Measurements from ENCODE around the gene OPALIN.

DNA sequence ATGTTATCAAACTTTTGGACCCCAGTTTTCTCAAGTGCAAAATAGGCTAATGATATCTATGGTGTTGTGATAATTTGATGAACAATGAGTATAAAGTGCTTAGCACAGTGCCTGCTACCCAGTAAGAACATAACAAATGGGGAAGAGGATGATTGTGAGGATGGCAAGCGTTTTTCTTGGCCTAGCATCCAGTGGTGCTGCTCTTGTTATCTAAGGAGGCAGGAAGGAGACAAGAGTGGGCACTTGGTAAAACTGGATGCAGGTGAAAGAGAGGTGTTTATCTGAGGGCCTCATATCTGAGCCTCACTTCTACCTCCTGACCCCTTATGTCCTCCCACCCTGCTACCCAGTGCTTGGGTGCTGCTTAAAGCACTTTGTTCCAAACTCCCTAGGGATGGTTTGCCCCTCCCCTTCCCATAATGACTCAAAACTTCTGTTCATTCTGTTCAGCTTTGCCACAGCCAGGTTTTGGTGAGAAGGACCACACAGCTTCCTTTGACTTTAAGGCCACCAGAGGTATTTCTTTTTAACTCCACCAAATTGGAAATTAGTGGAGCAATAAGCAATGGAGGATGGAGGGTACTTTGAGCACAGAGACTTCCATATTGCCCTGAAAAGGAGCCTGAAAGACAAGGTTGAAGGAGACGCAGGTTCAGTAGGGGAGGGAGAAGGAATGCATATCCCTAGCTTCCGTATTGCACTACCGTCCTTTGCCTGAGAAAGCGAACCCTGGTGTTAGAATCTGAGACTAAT, 30.0 kb downstream of the ENTPD1 start:
- RRBS = no CpG with 5 or more reads among the region's 5 CpGs

GRCh38 chr10:96124043-96125092, 5.7 kb upstream of the ZNF518A start:
- RRBS = no CpG with 5 or more reads among the region's 5 CpGs

- RRBS = no CpG with 5 or more reads among the region's 1 CpG
Measured at GRCh38 chr10:96139233-96139864, 9.3 kb downstream of the ZNF518A start.

GRCh38 chr10:96272230-96273037, 1.1 kb upstream of the BLNK start:
- RRBS = no CpG with 5 or more reads among the region's 8 CpGs

DNA sequence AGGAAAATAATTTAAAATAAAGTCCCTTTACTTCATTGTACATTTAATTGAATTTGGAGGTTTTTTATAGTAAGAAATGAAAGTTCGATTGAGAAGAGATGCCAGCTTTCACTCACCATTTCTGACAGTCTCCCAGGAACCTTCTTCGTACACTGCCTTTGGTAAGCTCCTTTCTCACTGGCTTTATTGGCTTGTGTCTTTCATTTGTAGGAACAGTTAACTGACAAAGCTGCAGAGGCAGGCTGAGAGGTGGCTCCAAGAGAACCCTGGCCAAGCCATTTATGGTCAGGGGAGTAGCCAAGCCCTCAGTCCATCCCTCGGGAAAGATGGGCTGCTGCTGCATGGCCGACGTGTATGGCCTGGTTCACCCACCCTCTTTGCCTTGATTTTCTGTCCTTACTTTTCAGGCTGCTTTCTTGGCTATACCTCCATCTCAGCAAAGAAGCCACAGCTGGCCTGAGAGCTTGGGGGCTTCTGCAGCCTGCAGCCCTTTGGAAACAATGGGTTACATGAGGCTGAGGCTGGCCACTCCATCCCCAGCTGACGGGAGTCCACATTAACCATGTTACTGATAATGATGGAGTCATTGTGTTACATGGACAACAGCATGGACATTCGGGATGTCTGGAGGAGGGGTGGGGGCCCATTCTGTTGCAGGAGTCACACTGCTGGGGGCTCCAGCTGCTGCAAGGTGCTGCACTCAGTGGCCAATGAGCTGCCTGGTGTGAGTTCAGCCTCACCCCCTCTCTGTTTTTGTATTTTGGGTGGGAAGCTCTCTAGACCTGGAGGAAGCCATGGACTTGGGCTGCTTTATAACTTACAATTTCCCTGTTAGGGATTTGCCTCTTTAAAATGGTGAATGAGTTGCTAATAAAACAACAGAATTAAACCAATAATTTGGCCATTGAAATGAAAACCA, at the start of gene OPALIN:
Gene OPALIN, minus strand, starts transcription at position 225 of the 919 bp plus-strand sequence.
- RRBS = no CpG with 5 or more reads among the region's 7 CpGs

- RRBS = no CpG with 5 or more reads among the region's 7 CpGs
Measured at GRCh38 chr10:96545825-96546904, 32.4 kb upstream of the TLL2 start.

DNA sequence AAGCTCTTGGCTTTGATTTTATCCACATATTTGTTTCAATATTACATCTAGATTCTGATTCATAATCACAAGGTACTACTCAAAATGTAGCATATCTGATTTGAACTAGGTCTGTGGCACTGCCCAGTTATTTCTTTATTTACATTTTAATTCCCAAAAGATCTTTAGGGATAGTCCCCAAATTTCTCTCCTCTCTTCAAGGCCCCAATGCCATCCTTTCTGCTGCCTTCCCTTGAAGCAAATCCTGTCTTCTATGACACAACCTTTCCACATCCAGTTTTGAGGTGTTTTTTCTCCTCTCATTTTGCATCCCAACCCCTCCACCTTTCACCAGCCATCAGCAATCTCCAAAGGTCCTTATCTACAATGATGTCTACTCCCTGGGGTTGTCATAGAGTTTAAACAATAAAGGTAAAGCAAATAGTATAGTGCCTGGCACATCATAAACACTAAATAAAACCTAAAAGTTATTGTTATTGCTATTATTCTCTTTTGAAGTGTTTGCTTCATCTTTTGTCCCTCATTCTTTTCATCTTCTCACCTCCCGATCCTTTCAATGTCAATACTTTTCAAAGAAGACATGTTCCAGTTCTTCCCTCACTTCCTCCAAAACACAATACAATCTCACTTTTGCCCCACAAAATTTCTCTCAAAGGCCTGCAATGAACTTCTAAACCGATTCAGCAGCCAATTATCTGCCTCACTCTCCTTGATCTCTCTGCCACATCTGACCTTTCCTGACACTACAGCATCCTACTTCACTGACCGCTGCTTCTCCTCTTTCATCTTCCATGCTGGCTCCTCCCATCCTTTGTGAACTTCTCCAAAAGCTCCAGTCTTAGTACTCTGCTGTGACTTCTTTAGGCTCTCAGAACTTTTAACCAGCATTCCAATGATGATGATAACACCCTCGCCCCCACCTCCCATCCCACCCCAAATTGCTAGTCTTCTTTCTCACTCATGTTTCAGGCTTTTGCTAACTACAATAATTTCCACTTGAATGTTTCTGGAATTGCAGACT, 32.8 kb downstream of the TM9SF3 start:
- RRBS = no CpG with 5 or more reads among the region's 4 CpGs

DNA sequence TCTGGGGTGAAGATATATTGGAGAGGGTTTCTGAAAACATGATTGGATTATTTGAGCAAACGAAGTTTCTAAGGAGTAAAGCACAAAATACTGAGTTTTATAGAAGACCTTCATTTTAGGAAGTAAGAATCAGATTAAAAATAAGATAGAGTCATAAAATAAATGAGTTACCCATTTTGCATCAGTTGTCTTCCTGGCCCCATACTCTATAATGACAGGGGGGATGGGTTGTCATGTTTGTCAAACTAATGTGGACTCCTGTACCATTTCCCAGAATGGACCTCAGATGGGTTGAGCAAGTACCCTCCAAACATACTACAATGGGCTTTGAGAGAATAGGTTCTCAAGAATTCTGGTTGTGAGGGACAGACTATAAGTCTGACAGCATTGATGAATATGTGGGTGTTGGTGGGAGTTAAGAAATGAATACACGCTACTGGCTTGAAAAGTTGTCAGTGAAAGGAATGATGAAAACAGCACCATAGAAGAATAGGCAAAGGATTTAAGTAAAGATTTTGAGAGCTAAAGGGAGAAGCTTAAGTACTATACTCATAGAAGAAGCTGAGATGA, 86.0 kb downstream of the LCOR start:
- RRBS = no CpG with 5 or more reads among the region's 2 CpGs

- RRBS = no CpG with 5 or more reads among the region's 12 CpGs
Measured at GRCh38 chr10:96980802-96981602, 148.9 kb downstream of the LCOR start.

DNA sequence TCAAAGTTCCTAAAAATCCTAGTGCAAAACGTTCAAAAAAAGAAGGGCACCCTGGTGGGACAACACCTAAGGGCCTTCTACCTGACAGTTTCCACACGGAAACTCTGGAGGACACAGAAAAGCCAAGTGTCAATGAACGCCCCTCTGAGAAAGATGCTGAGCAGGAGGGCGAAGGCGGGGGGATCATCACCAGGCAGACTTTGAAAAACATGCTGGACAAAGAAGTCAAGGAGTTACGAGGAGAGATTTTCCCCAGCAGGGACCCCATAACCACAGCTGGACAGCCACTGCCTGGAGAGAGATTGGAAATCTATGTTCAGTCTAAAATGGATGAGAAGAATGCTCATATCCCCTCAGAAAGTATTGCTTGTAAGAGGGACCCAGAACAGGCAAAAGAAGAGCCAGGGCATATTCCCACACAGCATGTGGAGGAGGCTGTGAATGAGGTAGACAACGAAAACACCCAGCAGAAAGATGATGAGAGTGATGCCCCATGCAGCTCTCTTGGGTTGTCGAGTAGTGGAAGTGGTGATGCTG, 151.0 kb downstream of the LCOR start:
- RRBS = no CpG with 5 or more reads among the region's 8 CpGs

- RRBS = no CpG with 5 or more reads among the region's 13 CpGs
Measured at GRCh38 chr10:97000550-97001011, 168.5 kb downstream of the LCOR start.

DNA sequence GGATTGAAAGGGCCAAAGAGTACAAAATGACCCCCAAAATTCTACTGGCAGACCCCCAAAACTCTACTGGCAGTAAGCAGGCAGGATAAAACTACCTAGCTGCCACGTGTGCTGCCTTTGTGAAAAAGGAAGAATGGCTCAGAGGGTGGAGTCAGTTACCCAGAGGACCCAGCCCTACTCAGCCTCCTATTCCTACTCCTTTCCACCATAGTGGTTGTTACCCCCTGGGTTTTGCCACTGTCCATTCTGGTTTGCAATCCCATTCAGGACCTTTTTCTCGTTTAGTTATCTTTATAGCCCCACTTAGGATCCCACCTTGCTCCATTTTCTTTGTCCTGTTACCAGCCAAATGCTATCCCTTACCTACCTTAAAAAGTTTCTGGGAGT, 36.5 kb downstream of the ARHGAP19 start:
- RRBS = no CpG with 5 or more reads among the region's 2 CpGs

DNA sequence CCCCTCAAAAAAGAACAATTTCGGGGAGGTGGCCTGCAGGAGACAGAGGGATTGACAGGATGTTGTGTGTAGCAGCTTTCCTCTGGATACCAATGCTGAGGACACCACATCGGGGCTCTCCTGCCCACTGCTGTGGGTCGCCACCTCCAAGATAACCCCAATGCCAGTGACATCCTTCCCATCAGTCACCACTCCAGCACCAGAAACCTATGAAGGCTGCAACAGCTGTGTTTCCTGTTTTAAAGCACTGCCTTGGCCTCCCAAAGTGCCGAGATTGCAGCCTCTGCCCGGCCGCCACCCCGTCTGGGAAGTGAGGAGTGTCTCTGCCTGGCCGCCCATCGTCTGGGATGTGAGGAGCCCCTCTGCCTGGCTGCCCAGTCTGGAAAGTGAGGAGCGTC, 17.6 kb downstream of the ARHGAP19 start:
- RRBS = no CpG with 5 or more reads among the region's 10 CpGs

DNA sequence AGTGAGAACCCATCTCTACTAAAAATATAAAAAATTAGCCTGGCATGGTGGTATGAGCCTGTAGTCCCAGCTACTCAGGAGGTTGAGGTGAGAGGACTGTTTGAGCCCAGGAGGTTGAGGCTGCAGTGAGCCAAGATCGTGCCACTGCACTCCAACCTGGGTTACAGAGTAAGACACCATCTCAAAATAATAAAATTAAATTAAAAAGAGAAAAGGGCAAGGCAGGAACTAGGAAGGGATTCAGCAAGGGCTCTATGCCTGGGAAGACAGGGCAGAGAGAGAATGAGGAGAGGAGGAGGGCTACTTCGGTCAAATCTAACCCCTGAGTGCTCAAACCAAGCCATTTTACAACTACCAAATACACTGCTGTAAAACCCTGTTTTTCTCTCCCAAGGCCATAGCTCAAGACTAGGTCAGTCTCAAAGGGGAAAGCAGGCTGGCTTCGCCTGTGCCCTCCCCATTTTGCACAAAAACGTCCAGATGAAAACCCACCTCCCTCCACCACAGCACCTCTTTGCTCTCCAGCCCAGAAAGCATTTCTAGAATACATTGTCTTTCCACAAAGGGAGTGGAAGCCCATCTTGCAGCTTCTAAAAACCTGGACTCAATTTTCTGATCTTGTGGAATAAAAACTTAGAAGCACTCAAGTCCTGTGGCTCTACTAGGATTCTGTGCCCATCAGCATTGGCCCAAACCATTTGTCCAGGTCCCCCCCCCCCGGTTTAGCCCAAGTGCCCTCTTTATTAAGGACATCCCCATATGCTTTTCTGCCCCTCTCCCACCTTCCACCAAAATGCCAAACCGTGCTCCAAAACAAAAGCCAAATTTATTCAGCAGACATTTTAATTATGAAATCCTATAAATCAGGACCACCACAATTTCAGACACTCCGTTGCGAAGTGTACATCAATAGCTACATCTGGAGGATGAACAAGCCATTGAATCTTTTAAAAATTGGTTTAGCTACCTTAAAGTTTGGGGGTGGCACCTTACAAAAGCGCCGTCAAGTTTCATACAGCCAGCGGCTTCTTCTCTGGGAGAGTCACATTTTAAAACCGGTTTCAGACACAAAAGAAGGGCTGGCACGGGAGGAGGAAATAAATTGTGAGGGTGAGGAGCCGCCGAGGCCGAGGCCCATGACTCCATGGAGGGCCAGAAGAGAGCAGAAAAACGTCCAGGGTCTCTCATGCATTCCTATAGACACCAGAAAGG, 2.4 kb downstream of the FRAT2 start:
- RRBS = no CpG with 5 or more reads among the region's 17 CpGs

- RRBS = no CpG with 5 or more reads among the region's 3 CpGs
Measured at GRCh38 chr10:97430986-97431207, 4.9 kb downstream of the PGAM1 start.

GRCh38 chr10:97601778-97602439, 12.4 kb downstream of the C10orf62 start:
- RRBS = no CpG with 5 or more reads among the region's 18 CpGs

DNA sequence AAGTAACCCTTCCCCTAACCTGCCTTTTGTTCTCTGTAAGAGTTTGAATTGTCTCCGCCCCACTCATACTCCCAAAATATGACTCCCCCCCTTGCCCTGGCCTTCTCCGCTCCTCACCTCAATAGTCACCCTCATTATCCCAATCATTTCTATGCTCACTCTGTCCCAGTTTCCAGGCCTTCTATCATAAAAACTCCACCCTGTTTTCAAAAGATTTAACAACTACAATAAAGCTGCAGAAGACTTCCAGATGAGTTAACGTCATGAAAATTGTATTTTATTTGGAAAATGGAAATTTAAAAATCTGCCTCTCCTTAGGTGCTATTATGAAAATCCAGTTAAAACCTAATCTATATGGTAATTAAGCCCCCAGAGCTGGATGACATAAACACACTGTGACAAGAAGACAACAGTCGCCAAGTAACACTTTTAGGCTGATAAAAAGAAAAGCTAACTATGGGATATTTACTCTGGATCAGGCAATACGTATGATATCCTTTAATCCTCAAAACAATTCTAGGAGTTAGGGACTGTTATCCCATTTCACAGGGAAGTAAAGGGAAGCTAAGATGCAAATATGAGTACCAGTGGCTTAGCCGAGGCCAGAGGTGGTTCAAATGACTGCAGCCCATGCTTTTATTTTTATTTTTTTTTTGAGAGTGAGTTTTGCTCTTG, 4.4 kb downstream of the AVPI1 start:
- RRBS = no CpG with 5 or more reads among the region's 6 CpGs

GRCh38 chr10:97736469-97736874, 456 bp upstream of the ZFYVE27 start:
- RRBS = no CpG with 5 or more reads among the region's 11 CpGs

DNA sequence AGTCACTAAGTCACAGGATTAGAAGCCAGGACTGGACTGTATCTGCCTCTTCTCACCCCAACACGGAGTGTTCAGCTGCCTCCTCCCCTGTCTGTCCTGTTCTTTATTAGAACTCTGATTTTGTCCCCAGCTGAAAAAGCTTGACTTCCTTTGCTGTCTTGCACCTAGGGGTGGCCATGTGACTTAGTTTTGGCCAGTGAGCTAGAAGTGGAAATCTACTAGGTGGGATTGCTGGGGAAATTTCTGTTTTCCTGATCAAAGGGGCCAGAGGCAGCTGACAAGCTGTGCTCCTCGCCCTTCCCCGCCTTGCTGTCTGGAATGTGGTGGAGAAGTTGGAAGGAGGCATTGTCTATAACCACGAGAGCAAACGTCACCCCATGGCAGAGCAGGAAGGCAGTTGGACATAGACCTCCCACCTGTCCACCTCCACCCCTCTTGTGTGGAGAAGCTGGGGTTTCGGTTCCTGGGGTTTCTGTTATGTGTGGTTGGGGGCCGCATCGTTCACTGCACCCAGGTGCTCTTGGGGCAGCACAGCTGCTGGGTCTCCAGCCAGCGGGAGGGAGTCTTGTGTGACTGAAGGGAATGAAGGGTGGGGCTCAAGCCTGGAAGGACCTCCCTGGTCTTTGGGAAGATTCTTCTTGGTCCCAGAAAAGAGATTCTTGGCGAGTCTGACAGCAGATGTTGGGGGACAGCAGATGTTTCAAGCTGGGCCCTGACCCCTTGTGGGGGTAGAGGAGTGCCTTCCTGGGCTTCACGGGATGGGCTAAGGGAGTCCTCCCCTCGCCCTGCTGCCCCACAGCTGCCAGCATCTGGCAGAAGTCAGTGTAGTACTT, 7.2 kb downstream of the SFRP5 start:
- RRBS = no CpG with 5 or more reads among the region's 12 CpGs

DNA sequence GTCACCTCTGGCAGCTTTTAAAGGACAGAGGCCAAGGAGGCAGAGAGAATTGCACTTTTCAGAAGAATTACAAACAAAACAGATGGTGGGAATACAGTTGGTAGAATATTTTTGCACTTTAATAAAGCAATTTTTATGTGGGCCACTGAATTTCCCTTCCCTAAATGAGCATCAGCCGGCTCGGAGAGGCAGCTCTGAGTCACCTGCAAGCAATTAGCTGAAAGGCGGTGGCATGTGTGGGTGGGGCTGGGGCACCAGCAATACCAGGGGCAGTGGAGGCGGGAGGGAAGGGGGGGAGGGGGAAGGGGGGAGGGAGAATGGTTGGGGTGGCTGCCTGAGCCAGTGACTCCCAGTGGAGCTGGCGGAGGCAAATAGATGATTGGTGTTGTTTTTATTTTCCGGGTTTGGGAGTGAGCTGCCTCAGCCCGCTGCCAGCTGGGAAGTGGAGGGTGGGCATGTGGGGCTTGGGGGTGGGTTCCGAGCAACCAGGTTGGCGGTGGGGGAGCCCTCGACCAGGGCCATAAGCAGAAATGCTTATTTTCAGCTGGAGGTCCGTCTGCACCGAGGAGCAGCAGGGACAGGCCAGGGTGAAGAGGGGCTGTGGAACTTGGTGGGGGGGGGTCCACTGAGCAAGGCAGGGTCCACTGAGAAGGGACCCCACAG, 39.3 kb downstream of the GOLGA7B start:
- RRBS = no CpG with 5 or more reads among the region's 12 CpGs

Measured in AG09319 (cell line).